Brain (tissue), 1 donor: ENCODE data around the genes GKN1, AAK1 and SNRNP27.

DNA sequence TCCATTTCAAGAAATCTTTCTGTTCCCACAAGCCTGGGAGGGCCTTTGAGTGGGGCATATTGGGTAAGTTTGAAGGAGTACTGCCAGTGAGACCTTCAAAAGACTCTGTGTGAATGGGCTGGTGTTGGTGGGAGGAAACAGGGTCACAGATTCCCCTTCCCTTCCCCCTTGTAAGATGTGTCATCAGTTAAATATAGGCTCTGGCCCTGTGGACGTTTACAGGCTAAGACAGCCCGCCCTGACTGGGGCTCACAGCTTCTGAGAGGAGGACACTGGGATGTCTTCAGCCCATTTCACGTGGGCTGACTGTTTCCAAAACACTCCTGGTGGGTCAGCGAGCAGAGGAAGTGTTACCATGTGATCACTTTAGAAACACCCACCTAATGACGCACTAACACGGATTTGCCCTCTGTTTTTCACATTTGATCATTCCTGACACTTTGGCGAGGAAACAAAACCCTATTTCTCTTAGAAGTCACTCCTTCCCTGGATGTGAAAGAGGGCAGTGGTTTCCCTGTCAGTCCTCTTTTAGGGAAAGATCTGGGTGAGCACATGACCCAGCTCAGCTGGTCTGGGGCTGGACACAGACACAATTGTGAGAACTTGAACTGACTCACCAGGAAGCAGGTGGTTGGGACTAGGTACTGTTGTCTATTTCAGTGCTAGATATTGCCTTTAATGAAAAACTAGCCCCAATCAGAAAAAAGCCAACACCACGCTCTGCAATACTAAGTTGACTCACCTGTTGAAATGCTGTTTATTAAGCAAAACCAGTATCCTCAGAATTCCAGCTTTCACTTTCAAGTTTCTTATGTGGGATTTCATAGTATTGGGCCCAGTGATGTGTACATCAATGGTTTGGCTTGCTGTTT is 38.9 kb downstream of the BMP10 start:
- RRBS = no CpG with 5 or more reads among the region's 8 CpGs

- RRBS = no CpG with 5 or more reads among the region's 1 CpG
These were observed at the start of gene GKN1 for GRCh38 chr2:68974395-68974847. Gene GKN1 (plus strand): TSS chr2:68974636.

DNA sequence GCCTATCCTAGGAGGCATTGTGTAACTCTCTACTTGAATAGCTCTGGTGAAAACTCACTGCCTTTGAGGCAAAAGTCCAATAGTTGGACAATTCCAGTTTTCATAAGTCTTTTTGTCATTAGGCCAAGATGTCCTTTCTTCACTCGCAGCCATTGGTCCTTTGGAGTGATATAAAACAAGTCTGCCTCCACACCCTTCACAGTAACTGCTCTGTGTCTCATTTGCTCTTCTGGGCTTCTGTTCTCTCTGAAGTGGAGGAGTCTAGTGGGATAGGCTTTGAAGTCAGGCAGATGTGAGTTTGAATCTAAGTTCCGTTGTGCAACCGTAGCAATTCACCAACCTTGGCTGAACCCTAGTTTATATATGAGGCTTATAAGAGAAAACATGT is 28.3 kb downstream of the ANTXR1 start:
- RRBS = no CpG with 5 or more reads among the region's 3 CpGs

GRCh38 chr2:69226086-69226456 is 161.0 kb downstream of the GFPT1 start:
- RRBS = no CpG with 5 or more reads among the region's 3 CpGs

GRCh38 chr2:69306095-69306768 is 80.8 kb downstream of the GFPT1 start:
- RRBS = 4% methylated on average over 1 of the region's 31 CpGs

DNA sequence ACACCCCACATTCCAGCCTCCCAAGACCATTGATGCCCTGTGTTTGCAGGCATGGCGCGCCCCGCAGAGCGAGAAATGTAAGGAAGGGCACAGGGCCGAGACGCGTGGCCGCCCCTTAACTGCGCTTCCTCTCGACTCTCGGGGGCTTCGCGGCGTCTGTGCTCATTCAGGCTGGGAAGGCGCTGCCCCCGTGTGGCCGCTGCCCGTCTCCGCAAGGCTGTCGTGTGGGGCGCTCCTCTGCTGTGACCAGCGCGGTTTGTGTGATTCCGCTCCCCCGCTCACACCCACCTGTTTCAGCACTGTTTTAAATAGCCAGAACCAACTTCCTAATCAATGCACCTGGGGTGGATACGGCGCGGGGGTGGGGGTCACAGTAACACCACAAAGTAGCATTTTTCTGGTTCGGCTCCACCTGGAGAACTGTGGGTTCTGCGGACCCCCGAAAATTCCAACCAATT is 79.6 kb downstream of the GFPT1 start:
- RRBS = no CpG with 5 or more reads among the region's 31 CpGs

GRCh38 chr2:69341033-69341360 is 46.0 kb downstream of the GFPT1 start:
- RRBS = no CpG with 5 or more reads among the region's 4 CpGs

GRCh38 chr2:69387706-69388071 is 662 bp upstream of the GFPT1 start:
- RRBS = no CpG with 5 or more reads among the region's 11 CpGs

DNA sequence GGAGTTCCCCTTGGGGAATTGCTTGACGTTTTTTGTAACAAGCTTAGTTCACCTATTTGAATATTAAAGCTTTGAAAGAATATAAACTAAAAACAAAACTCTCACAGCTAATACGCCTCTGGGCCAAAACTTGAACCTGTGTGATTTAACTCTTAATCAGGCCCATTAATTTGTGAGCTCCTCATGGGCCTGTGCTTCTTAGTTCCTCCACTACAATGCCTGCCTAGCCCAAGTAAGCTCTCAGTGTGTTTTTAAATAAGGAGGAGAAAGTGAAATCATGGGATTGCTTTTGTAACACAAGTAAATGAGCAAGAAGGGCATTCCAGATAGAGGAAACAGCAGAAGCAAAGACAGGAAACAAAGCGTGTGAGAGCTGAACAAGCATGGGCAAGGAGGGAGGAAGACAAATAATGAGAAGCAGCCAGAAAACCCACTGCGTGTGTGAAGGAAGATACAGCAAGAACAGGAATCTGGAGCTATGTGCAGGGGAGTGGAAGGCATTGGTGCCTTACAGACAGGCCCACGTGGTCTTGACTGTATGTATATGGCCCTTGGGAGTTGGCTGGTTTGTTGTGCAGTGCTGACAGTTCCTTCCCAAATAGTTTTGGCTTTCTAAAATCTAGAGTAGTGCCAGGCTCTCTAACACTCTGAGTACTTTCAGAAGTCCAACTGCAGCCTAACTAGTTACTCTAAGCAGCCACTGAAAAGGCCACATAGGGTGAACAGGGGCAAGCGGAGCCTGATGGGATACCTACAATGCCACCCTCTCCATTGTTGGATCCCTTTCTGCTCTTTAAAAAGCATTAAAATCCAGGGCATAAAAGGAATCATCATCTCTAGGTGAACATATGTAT is 88.6 kb downstream of the AAK1 start:
- RRBS = no CpG with 5 or more reads among the region's 6 CpGs

GRCh38 chr2:69627749-69628382 is 15.7 kb downstream of the AAK1 start:
- RRBS = no CpG with 5 or more reads among the region's 6 CpGs

DNA sequence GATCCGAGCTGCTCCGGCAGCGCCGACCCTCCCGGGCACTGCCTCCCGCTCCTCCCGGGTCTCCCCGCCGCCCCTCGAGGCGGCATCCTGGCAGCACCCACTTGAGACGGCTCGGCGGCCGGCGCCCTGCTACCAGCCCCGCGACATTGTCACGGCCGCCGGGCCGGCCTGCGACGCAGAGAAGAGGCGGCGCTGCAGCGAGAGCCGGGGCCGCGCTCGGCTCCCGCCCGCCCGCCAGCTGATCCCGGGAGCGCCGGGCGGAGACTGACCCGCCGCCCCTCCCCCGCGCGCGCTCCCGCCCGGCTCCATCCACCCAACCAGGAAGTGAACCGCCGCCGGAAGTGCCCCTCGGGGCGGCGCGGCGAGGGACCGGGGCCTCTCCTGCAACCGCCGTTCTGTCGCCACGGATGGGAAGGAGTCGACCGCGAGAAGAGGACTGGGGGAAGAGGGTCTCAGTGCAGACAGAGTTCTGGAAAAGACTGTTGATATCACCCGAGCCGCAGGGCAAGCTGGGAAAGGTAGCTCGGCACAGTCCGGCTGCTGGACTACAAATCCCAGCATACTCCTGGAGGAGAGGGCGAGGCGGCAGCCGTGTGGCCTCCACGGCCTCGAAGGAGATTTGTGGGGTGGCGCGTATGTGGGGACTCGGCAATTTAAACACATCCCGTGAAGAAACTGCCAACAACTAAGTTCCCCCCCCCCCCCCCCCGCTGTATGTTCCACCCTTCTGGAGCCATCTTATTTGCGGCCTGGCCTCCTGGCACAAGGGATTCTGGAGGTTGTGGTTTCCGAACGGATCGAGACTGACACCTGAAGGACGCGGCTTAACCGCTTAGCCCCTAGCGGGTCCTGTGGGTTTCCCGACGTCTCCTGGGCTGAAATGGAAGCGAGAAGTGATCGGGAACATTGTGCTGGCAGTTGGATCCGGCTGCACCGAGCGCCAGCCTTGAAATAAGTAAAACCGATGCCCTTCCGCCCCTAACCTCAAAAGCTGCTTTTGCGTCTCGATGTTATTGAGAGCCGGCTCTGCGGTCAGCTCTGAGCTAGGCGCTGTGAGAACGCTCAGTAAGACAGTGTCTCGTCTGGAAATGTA is at the start of gene AAK1:
Gene AAK1, minus strand, starts transcription at position 266 of the 1,093 bp plus-strand sequence.
- RRBS = 1% methylated on average over 46 of the region's 100 CpGs

- RRBS = 73% methylated on average over 2 of the region's 8 CpGs
These were observed 1.3 kb upstream of the ANXA4 start for GRCh38 chr2:69740641-69740956.

GRCh38 chr2:69762739-69763630 is 21.1 kb downstream of the ANXA4 start:
- RRBS = no CpG with 5 or more reads among the region's 11 CpGs

DNA sequence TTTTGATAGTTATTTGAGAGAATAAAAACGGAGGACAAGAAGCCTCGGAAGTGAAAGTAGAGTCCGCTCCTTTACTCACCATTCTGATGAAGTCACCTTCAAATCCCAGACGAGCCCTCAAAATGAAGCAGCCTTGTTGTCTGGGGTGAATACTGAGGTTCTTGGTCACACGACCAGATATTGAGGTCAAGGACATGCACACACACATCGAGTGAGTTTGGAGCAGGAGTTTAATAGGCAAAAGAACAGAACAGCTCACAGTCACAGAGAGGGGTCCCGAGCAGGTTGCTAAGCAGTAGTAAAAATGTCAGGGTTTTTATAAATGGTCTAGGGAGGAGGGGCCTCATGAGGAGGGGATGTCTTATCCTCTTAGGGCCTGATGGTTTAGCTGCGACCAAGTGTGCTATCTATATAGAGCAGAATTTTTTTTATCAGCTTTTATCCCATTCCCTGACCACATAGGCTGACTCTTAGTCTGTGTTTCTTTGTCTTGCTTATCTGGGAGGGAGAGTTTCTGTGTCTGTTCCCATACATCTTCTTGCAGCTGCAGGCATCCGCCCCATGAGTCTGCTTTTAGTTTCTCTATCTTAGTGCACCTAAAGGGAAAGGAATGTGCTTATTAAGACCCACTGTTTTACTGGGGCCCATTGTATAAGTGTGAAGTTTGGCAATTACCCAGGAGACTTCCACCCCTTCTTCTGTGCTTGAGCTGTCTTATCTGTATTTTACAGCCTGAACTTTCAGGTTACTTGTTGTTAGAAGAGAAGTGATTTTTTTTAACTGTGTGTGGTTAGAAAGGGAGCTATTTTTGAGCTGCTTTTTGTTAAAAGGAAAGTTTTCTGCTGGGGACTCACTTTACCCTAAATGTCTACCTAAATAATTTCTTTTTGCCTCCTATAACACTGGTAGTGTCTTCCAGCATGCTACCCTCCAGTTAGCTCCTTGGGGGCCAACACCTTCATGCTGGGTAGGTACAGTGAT is 30.5 kb upstream of the GMCL1 start:
- RRBS = no CpG with 5 or more reads among the region's 9 CpGs

DNA sequence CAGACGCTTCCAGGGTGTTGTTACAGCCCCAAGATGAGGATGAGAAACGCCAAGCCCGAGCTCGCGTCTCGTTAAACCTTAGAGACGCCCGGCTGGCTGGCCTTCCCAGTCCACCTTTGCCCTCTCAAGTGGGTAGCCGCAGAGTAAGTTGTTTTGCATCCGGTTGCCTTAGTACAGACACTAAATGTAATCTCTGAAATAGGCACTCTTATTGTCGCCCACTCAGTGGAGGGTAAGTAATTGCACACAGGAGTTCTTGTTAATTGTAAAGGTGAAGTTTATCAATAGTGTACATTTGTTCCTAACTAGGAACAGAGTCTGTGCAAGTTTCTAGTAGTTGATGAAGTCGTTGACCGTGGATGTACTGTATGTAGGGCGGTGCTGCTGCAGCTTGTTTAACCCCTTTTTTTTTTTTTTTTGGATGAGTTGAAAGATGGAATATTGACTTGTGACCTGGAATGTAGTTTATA is 936 bp downstream of the GMCL1 start:
- RRBS = 2% methylated on average over 3 of the region's 14 CpGs

DNA sequence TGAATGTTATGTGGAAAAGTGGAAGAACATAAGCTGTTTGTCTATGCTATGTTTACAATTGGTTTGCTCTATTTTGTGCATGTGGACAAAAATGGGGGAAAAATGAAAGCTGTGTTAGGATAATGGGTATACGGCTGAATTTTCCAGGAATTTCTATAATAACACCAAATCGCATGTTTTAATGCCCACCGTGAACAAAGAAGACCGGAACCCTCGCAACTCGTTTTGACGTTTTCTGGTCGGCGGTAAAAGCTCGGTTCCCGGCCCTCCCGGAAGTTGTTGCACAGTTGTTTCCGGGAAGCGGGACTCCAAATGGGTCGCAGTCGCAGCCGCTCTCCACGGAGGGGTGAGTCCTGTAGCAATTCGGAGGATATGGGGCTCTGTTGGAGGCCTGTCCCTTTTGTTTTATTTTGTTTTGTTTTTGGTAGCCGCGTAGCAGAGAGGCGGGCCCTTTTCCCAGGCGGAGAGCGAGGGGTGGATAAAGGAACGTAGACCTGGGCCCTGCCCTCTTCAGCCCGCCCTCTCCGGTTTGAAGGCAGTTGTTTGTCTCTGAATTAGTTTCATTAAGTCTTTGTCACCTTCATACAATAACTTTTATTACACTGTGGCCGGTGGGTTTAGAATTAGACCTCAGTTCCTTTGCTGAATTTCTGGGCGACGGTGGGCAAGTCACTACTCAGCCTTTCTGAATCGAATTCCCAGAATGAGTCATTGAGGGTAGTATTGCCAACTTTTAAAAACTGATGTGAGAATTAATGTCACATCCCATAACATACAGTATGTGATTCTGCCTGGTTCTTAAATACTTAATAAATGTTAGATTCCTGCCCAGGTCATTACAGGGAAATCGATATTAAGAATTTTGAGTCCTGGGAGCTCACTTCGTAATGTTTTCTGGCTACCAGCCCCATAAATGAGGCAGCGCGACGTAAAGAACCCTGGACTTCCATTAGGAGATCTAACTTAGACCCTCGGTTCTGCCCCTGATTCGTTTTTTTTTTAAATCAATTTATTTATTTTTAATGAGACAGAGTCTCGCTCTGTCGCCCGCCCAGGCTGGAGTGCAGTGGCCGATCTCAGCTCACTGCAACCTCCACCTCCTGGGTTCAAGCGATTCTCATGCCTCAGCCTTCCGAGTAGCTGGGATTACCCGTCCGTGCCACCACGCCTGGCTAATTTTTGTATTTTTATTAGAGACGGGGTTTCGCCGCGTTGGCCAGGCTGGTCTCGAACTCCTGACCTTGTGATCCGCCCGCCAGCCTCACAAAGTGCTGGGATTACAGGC is at the start of gene SNRNP27:
Gene SNRNP27, plus strand, starts transcription at position 284 of the 1,285 bp plus-strand sequence.
- RRBS = 2% methylated on average over 10 of the region's 54 CpGs

DNA sequence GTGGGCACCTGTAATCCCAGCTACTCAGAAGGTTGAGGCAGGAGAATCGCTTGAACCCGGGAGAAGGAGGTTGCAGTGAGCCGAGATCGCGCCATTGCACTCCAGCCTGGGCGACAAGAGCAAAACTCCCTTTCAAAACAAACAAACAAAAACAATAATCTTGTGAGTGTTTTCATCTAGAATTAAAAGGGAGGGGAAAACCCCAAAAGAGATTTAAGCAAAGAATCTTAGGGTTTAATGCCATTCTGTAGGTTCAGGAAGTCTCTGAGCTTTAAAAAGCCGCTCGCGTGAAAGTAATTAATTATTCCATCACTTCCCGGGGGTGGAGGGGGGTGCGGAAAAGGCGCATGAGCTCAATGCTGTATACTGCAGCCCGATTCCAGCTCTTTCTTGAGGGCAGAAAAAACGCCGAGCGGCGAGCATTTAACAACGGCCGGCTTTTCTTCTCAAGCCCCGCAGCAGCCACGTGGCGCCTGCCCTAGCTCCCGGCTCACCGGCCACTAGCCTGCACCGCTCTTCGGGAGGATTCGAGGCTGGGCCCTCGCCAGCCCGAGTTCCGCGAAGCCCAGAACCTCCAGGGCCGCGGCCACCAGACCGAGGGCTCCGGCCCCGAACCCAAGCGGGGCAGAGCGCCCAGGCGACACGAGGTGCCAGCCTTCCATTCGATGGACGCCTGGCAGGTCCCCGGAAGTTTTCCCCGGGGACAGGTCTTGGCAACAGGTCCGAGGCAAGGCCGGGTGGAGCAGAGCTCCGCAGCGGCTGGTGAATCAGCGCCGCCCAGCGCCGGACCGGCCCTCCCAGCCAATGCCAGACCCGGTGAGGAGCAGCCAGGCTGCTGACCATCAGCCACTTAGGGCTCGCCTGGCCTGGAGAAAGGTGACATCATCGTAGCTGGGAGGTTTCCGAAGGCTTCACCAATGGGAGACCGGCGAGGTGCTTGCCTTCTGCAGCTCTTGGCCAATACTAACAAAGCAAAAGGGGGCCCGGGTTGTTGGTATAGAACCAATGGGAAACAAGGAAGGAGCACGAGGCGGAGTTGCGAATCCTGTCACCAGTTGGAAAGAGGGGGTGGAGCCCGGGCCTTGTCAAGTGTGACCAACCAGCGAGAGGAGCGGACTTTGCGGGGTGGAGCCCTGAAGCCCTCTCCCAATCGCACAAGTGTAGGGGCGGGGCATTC is 699 bp upstream of the MXD1 start:
- RRBS = 2% methylated on average over 34 of the region's 69 CpGs

DNA sequence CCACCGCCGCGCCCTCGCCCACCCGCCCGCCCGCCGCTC is within 50 bp of the PCBP1 start:
- RRBS = under 1% methylated on average over 5 of the region's 8 CpGs

DNA sequence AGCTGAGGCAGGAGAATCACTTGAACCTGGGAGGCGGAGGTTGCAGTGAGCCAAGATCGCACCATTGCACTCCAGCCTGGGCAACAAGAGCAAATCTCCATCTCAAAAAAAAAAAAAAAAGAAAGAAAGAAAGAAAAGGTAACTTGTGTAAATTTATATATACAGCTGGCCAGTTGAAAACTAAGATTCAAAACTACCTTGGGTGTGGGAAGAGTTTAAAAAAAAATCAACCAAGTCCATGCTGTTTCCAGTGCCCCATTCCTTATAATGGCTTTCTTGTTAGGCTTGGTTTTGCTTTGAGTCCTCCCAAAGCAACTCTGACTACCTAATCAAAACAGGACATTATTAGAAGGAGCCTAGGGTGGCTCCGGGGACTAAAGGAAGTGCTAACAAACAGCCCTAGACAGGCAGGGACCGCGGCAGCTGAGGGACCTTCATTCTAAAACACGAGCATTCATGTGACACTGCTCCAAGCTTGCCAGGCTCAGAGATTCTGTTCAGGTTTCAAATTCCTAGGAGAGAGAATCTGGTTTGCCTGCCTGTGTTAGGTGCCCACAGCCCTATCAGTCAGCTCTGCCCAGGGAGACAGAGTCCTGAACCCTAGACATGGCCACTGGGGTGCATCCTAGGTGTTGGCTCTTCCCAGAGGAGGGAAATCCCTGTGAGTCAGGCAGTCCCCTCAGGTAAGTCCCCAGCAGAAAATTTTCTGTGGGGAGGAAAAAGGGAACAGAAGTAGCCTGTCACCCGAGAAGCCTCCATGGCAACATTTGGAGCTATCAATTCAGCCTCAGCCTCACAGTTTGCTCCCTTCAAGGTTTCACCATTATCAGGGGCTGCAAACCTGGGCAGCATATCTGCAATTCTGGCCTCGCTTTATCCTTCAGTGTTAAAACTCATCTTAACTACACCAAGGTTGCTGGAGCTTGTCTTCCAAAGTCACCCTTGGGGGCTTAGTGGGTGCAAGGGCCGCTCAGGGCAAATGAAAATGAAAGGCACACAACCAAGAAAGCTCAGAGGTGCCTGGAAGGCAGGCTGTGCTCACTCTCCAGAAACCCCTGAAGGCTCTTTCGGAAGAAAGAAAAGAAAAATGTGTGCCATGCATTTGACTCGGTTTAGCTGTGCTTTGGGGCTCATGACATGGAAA is 28.4 kb downstream of the PCBP1 start:
- RRBS = no CpG with 5 or more reads among the region's 11 CpGs

GRCh38 chr2:70141158-70141329 is 49.8 kb downstream of the C2orf42 start:
- RRBS = no CpG with 5 or more reads among the region's 4 CpGs